Skin of body (tissue), 2 donors: ENCODE measurements around the gene ZNF326.

GRCh38 chr1:87334535-87335001, 5.9 kb downstream of the LMO4 start:
- RAMPAGE, long total RNA: no peak

GRCh38 chr1:88773950-88774651, 90.0 kb downstream of the PKN2 start:
- RAMPAGE, long total RNA: no peak

DNA sequence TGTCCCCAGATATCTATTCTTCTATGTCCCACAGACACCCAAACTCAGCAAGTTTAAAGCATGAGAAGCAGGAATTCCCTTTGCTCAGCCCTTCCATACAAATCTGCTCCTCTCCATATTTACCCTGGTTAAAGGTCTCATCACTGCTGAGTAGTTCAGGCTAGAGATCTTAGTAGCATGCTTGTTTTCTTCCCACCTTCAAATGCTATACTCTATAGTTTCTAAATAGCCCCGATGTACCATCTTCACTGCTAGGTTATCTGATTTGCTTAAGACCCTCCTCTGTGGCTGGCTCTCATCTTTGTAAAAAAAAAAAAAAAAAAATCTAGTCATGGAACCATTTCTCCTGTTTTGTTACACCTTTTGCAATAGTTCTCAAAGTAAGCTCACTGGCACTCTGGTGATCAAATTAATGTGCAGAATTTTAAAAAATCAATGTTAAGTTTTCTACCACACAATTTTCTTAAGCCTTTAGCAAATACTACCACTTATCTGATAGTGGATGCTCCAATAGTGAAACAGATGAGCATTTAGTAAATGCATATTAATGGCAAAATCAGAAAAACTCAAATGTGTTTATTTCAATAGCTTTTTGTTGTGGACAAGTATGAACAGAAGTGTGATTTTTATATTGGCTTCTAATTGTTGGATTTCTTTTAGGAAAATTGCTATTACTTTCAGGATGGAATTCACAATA, 34.2 kb downstream of the KYAT3 start:
- RAMPAGE, long total RNA: no peak

DNA sequence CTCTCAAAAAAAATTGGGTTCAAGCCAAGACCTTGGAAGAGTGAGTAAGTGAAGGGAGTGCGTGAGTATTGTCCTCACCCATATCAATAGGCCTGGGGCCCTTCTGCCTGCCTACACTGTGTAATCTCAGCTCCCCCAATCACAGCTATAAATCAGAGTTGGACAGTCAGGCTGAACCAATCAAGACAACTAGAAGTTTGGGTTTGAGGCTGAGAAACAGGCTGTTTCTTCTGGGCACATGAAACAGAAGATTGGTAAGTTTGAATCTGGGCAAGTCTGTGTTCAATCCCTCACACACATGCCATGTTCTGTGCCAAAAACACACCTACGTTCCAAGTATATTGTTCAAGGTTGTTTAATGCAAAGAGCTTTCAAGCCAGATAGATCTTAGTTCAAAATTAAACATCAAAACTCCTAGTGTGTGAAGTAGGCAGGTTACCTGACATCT, 7.2 kb downstream of the KYAT3 start:
- RAMPAGE, long total RNA: no peak

GRCh38 chr1:89068167-89068695, 3.2 kb upstream of the GBP1 start:
- RAMPAGE, long total RNA: no peak

- RAMPAGE, long total RNA: no peak
Measured at GRCh38 chr1:89453233-89453730, 71.3 kb upstream of the LRRC8B start.

- RAMPAGE, long total RNA: no peak
Measured at GRCh38 chr1:89565129-89566104, 40.8 kb downstream of the LRRC8B start.

DNA sequence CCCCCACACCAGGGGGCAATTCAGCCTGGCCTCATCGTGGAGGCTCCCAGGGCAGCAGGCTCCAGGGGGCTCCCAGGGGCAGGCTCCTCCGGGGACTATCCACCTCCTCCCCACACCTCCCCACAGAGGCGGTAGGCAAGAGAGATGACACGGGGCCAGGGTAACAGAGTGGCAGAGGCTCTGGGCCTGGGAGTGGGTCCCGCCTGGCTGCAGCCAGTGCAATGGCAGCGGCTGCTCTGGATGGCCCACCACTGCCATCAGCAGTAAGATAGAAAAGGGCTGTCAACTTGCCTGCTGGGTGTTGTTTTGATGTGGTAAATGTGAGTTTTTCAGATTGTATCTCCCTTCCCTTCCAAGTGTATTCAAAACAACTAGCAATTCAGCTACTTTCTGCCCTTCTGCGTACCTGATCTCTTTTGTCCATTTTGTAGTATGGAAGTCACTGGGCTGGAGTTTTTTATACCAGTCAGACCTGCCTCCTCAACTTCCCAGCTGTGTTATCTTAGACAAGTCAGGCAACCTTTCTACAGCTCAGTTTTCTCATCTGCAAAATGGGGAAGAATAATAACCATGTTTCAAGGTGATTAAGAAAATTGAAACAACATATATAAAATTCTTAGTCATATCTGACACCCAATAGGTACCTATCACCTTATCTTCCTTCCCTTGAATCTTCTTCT, 22.2 kb upstream of the LRRC8C start:
- RAMPAGE, long total RNA: no peak

GRCh38 chr1:89632275-89632840, 562 bp upstream of the LRRC8C start:
- RAMPAGE, long total RNA: no peak

- RAMPAGE, long total RNA: no peak
Measured at GRCh38 chr1:89738164-89738404, 82.7 kb upstream of the LRRC8D start.

DNA sequence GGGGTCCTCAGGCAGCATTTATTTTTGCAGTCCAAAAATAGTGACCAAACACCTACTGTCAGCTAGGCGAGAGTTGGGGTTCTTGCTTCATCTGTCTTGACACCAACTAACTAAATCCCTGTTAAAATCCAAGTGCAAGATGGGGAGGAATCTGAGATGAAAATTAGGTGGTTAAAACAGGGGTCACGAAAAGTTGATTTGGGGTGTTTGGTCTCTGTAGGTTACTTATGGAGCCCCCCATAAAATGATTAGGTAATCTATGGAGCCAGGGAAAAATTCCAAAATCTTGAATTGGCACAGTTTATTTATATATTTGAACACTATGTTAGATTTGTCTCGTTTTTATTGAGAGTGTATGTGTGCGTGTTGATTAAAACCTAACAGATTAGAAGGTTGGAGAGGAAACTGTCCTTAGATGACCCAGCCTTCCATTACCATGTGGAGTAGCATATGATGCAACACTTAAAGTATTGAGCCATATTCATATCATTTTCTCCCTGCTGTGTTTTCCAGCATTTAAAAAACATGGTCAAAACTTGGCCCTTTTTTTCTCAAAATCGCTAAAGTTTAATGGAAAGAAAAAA, 2.0 kb downstream of the LRRC8D start:
- RAMPAGE, long total RNA: no peak

DNA sequence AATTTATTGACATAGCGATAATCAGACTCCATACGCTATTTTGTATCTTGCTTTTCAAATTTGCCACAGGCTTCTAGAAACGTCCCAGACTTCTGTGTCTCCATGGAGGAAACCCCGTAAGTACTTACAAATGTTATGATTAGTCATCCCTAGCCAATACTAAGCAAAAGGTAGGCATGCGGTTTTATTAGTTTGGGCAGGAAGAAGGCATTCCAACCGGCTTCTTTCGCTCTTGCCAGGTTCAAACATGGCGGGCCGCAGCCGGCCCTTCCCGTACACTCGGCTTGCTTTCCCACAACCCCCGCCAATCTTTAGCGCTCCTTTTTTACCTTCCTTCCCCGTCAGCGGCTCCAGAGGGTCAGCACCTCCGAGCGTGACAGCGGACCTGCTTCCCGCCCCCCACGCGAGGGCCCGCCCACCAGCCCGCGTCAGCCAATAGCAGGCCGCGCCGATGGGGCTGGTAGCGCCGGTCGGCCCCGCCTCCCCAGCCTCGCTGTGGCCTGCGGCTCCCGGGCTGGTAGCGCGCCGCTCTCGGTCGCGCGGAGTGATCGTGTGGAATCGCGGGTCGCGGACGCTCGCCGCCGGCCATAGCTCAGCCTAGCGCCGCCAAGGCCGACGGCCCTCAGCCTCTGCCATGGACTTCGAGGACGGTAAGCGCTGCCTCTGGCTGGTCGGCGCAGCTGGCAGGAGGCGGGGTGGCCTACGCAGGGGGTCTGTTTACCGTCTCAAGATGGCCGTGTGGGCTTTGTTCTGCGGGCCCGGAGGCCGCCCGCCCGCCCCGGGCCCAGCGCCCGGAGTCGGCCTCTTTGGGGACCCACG, at the start of gene ZNF326:
TSS of gene ZNF326 (plus strand) at position 487 of the 819 bp plus-strand sequence.
- RAMPAGE, long total RNA: no peak

DNA sequence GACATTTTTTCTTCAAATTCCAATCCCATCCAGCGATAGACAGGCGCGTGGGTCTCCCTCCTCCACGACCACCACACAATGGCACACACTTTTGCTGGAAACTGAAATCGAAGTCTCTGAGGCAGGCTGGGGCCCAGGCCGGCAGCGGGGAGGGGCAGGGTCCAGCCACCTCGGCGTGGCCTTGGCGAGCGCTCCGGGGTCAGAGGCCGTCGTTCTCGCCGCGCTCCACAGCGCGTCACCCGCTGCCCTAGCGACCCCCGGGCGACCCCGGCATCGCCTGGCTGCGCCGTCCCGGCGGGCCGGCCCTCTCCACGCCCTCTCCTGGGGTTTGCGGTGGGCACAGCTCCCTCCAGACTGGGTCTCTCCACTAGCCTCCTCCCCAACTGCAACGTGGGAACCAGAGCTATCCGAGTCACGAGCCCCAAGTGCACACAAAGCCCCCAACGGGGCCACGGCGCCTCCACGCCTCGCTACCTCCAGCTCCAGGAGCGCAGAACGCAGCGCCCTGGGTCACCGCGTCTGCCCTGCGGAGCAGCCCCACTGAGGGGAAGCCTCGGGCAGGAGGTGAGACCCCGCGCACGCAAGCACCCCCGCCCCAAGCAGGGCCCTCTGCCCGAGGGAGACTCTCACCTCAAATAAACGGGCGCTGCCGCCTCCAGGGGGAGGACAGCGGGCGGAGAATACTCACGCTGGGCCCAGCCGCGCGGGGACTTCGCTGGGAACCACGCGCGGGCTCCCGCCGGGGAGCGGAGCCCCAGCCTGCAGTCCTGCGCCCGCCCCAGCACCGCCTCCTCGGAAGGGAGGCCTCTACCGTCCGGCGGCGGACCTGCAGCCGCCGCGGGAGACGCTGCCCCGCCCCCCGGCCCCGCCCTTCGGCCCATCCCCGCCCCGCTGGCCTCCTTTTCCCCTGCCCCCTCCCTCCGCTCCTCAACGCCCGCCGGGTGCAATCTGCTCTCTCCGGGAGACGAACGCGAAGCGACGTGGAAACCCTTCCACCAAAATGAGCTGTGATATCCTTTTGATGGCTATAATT, 134.1 kb upstream of the BARHL2 start:
- RAMPAGE, long total RNA: no peak

- RAMPAGE, long total RNA: no peak
Measured at GRCh38 chr1:91017241-91017553, 4.6 kb downstream of the ZNF644 start.

DNA sequence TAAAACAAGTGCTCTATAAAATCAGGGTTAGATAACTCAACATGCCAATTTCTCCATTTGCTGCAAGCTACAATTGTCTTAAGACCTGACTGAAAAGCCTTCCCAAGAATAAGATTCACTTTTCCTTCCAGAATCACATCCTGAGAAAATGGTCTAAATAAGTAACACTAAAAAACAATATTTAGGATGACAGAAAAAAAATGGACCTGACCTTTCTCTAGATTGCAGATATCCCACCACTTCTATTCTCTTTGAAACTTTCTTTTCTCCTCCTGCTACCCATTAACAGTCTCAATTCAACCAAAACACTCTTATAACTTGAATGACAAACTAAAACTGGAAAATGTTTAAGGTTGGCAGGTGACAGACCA, 3.3 kb downstream of the ZNF644 start:
- RAMPAGE, long total RNA: no peak

GRCh38 chr1:91286326-91286933, 118.2 kb downstream of the HFM1 start:
- RAMPAGE, long total RNA: no peak

- RAMPAGE, long total RNA: no peak
Measured at GRCh38 chr1:91526159-91526904, 25.7 kb downstream of the CDC7 start.

DNA sequence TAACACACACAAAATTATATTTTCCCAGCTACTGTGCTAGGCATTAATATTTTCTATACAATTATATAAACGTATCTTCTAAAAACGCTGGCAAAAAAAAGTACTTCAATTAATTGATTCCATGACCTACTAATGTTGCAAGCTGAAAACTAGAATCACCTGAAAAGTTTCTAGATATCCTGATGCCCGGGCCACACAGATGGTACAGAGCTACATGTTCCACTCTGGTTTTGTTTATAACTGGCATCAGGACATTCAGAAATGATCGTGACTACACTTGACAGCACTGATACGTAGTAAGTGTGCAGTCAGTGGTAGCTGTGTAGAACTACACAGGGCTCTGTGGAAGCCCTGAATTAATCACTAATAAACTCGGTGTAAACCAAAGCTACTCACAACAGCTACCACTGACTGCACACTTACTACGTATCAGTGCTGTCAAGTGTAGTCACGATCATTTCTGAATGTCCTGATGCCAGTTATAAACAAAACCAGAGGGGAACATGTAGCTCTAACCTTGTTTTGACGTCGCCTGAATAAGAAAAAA, 149.8 kb downstream of the TGFBR3 start:
- RAMPAGE, long total RNA: no peak

DNA sequence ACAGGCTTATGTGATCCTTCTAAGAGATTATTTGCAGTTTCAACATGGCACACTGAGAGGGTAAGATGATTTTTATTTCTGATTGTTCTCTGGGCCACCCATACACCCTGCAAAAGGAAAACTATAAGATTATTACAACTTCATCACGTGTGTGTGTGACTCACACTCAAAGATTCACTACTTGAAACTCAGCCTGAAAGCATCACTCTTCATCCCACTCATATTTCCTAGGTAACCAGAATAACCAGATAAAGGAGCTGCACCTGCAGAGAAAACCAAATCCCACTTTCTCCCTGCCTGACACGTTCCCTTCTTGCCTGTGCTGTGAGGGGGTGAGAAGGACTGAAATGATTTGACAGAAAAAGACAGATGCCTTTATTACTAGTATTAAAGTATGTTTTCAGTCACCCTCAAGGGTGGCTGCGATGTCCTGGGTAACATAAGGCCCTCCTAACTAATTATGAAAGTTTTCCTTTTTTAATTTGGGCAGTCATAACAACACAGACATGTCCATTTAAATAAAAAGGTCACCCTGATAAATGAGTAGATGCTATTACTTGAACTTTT, 131.6 kb downstream of the TGFBR3 start:
- RAMPAGE, long total RNA: no peak

DNA sequence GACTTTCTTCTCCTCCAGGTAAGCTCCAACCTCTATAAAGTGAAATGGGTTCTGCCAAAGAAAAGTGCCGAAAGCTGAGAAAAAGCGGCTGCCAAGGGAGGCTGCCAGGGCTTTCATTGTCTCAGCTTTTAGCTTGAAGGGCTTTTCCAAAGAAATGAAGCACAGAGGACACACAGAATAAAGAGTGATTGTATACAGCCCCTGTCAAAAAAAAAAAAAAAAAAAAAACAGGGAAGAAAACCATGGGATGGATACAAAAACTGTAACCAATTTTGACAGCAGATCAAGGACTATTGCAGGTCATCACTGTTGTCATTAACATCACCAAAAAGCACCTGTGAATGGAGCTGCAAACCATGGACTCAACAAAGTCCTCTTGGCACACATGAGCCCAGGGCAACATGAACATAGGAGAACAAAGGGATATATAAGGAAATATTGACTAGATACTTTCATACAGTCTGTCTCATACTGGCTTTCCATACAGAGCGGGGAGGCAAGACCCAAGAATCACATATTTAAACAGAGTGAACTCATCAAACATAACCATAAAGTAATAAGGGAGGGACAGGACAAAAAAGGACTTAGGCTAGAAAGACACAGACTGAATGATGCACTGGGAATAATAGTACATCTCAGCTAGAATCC, 126.6 kb downstream of the TGFBR3 start:
- RAMPAGE, long total RNA: no peak